Subcutaneous adipose tissue (tissue), 3 donors: ENCODE measurements around a stretch of chr5.

- PRO-cap, result bidirectional peak, plus-strand start at chr5:53482105, minus-strand start at chr5:53481968
- RAMPAGE, long total RNA, 3 experiments, result no peak in any of the 3 experiments
These were observed 1.4 kb downstream of the FST start for GRCh38 chr5:53481811-53482242.

DNA sequence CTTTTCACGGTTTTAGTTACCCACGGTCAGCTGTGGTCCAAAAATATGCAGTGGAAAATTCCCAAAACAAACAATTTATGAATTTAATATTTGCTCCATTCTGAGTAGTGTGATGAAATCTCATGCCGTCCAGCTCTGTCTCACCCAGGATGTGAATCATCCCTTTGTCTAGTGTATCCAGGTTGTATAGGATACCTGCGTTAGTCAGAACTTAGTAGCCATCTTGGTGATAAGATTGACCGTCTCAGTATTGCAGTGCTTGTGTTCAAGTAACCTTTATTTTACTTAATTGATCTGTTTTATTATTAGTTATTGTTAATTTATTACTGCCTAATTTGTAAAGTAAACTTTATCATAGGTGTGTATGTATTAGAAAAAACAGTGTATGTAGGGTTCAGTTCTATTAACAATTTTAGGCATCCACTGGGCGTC lies 41.2 kb downstream of the NDUFS4 start:
- PRO-cap, result no peak
- RAMPAGE, long total RNA, 3 experiments, result no peak in any of the 3 experiments

DNA sequence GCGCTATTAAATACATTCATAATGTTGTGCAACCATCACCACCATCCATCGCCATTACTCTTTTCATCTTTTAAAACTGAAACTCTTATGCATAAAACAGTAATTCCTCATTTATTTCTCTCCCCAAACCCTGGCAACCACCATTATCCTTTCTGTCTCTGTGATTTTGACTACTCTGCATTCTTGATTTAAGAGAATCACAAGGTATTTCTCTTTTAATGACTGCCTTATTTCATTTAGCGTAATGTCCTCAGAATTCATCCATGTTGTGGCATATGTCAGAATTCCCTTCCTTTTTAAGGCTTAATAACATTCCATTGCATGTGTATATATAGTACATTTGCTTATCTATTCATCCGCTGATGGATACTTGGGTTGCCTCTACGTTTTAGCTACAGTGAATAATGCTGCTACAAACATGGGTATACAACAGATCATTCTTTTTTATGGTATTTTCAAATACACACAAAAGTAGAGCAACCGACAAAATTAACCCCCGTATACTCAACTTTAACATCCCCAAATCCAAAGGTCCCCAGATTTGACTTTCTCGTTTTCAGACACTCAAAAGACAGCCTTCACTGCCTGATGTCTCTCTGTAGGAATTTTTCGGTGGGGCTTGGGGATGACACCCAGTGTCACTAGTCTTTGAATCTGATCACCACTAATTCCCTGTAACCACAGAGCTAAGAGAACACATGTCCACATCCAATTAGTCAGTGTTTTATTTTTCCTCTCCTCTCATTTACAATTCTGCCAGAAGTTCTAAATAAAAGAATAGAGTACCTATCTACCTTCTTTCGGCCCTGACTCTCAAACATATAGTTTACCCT lies 324.8 kb downstream of the ARL15 start:
- PRO-cap, result no peak
- RAMPAGE, long total RNA, 3 experiments, result no peak in any of the 3 experiments

- PRO-cap, result no peak
- RAMPAGE, long total RNA, 3 experiments, result no peak in any of the 3 experiments
These were observed 288.5 kb downstream of the ARL15 start for GRCh38 chr5:54021730-54022470.

DNA sequence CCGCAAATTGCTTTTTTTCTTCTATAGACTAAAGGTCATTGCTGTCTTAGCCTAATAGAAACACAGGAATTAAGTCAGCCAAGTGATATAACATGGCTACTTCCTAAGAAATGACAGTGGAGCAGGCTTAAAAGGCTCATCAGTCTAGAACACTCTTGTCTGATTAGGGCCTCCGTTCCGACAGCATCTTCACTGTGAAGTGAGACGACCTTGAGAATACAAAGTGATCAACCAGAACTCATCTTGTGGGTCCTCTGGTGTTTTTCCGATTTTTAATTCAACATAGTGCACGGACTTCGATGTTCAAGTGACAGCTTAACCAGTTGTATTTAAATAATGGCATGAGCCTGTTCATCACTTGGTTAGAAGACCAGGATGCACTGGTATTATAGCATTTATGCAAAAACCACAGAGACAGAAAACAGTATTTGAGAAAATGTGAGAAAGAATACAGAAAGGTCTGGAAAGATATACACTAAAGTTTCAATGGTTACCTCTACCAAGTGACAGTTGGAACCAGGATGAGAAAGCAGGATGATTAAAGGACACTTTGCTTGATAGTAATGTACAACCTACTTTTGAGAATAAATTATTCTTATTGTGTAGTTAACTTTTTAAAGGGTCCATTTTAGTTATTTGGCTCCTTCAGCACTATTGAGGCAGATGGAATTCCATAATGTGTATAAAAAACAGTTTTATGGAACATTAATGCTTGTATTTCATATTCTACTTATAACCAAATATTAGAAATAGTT lies 251.1 kb downstream of the ARL15 start:
- PRO-cap, result no peak
- RAMPAGE, long total RNA, 3 experiments, result no peak in any of the 3 experiments

DNA sequence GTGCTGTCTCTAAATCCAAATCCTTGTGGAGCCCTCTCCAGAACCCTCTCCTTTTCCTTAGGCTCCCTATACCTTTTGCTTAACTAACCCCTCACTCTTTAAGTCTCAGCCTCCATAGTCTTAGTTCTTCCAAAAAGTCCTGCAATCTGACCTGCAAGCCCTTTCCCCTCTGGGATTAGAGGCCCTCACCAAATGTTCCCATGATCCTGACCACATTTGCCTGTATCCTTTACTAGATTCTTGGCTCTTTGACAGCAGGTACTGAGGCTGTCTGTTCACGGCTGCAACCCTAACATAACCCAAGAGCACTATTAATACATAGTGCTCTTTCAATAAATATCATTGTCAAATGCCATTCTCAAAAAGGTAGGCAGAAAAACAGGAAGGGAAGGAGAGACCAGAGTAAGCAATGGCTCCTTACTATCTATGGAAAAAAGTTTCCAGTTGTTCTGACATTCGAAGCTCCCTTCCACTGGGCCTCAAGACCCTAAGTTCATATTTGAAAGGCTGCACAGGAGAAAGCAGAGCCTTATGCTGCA lies 78.3 kb downstream of the ARL15 start:
- PRO-cap, result no peak
- RAMPAGE, long total RNA, 3 experiments, result no peak in any of the 3 experiments

- PRO-cap, result no peak
- RAMPAGE, long total RNA, 3 experiments, result no peak in any of the 3 experiments
These were observed 183.6 kb downstream of the SNX18 start for GRCh38 chr5:54701018-54701776.

GRCh38 chr5:55231184-55232112 lies 2.0 kb downstream of the CCNO start:
- PRO-cap, result no peak
- RAMPAGE, long total RNA, 3 experiments, result no peak in any of the 3 experiments

- PRO-cap, result no peak
- RAMPAGE, long total RNA, 3 experiments, result no peak in any of the 3 experiments
These were observed 598 bp downstream of the MTREX start for GRCh38 chr5:55308209-55308965.

DNA sequence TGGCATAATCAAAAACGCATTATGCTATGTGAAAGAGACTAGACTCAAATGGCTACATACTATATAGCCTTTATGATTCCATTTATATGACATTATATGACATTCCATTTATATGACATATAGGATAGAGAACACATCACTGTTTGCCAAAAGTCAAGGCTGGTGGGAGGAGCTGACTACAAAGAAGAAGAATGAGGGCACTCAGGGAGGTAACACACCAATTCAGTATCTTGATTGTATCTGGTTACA lies 24.6 kb downstream of the PLPP1 start:
- PRO-cap, result no peak
- RAMPAGE, long total RNA, 3 experiments, result no peak in any of the 3 experiments

- PRO-cap, result bidirectional peak, plus-strand start at chr5:55577653, minus-strand start at chr5:55577558
- RAMPAGE, long total RNA, 3 experiments, result no peak in any of the 3 experiments
These were observed 42.6 kb upstream of the PLPP1 start for GRCh38 chr5:55577399-55577774.

DNA sequence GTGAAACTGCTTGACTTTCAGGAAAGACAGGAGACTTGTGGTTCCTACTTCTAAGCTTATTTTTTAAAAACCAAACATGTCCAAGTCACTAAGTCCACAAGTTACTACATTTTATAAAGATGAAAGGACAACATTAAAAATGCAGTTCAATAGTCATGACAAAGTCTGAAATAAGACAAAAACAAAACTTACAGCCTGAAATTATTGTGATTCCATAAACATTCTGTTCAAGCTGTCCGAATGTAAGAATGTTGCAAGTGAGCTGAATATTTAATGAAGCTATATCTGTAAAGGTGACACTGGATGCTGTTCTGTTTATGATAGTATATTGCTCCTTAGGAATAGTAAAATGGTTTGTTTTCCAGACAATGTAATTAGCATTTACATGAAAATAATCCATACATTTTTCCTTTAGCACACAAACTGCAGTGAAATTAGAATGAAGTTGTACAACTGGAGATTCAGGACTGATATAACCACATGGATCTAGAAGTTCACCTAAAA lies 25.4 kb downstream of the IL6ST start:
- PRO-cap, result no peak
- RAMPAGE, long total RNA, 3 experiments, result no peak in any of the 3 experiments

- PRO-cap, result no peak
- RAMPAGE, long total RNA, 3 experiments, result no peak in any of the 3 experiments
These were observed 19.5 kb downstream of the IL6ST start for GRCh38 chr5:55975217-55975688.

DNA sequence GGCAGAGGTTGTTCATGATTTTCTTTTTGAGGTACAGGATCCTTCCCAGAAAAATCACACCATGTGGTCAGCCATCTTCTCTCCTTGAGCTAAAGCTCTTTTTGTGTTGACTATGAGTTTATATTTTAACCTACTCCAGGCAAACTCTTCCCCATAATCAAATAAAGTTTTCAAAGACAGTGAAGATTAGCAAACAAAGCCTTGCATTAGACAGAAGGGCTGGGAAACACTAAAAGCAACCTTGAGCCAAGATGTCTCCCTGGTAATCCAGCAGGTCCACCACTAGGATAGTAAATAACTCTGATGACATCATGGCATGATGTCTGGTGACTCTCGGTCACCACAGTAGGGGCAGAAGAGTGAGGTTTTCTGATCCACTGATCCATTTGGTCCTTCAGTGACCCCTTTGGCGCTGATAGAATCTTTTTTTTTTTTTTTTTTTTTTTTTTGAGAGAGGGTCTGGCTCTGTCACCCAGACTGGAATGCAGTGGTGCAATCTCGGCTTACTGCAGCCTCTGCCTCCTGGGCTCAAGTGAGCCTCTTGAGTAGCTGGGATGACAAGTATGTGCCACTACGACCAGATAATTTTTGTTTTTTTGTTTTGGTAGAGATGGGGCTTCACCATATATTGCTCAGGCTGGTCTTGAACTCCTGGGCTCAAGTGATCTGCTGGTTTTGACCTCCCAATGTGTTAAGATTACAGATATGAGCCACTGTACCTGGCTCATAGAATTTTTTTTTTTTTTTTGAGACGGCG lies 30.7 kb upstream of the IL6ST start:
- PRO-cap, result no peak
- RAMPAGE, long total RNA, 3 experiments, result no peak in any of the 3 experiments

DNA sequence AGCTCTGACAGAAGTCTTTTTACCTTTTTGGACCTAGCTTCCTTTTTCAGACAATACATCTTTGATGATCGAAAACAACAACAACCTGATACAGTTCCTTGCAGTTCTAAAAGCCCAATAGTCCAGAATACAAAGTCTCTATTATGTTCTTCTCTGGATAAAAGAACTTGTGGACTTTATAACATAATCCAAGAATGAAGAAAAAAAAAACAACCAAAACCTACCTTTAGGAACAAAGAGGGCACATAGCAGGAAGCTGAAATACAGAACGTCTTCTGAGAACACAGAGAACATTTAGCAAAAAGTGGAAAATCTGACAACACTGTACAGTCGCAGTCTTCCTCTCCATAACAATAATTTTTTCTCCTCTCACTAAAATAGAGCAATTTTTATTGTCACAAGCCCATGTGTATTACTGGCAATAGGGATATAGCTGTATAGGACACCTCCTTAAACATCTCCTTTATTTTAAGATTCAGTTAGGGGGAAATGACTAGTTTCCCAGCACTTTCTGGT lies 106.7 kb downstream of the ANKRD55 start:
- PRO-cap, result no peak
- RAMPAGE, long total RNA, 3 experiments, result no peak in any of the 3 experiments

- PRO-cap, result no peak
- RAMPAGE, long total RNA, 3 experiments, result no peak in any of the 3 experiments
These were observed 84.6 kb downstream of the ANKRD55 start for GRCh38 chr5:56148356-56149152.

DNA sequence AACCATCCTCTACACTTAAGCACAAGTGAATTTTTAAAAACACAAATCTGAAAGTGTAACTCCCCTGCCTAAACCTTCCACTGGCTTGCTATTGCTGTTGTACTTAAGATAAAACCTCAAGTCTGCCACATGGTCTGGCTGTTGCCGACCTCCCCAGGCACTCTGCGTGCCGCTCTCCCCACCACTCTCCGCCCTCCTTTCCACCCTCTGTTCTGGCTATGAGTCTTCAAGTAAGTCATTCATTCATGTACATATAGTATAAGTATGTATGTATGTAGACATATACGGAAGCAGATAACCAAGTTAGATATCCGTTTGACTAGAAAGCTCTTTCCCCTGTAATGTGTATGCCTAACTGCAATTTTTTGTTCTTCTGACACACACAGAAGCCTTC lies 94.7 kb upstream of the ANKRD55 start:
- PRO-cap, result no peak
- RAMPAGE, long total RNA, 3 experiments, result no peak in any of the 3 experiments

DNA sequence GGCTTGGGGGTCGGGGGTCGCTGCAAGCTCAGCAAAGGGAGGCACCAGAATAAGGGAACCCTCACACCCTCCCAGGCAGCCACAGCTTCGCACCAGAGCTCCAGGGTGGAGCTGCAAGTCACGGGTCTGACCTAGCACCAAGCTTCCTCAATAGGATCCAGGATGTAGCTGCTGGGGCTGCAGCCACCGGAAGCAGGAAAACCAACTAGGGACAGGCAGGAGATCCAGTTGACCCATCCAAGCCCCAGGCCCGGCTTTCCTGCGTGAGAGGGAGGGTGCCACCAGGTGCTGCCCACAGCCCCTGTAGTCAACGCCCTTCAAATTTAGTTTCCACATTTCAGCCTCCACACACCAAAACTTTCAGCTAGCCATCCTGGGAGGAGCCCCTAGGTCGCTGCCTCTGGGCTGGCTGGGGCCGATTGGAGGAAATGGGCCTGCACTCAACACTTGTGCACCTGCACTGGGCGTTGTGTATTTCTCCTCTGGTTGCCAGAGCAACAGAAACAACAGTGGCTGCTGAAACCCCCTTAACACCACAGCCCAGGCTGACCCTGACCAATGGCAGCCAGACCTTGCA lies 226.6 kb upstream of the MAP3K1 start:
- PRO-cap, result no peak
- RAMPAGE, long total RNA, 3 experiments, result no peak in any of the 3 experiments

DNA sequence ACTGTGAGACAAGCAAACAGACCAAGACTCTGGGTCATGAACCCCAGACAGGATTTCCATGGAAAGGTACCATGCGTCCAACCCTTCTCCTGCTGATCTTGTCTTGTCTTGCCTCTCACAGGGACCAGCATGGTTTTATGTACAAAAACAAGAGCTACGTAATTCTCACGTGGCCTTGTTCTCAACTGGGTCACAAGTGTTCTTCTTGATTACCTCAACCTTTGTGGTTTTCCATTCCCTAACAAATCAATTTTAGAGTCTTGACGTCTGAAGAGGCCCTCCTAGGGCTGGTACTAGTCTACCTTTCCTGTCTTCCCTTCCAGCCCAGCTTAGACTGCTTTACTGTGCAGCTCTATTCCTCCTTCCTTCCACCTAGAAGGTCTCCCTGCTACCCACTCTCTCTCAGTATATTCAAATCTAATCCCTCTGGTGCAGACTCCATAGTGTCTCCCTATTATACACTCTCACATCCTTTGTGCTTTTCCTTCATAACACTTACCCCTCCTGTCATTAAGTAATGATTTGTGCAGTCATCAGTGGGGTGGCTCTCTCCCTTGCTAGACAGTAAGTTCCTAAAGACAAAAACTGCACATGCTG lies 176.4 kb upstream of the MAP3K1 start:
- PRO-cap, result no peak
- RAMPAGE, long total RNA, 3 experiments, result no peak in any of the 3 experiments

DNA sequence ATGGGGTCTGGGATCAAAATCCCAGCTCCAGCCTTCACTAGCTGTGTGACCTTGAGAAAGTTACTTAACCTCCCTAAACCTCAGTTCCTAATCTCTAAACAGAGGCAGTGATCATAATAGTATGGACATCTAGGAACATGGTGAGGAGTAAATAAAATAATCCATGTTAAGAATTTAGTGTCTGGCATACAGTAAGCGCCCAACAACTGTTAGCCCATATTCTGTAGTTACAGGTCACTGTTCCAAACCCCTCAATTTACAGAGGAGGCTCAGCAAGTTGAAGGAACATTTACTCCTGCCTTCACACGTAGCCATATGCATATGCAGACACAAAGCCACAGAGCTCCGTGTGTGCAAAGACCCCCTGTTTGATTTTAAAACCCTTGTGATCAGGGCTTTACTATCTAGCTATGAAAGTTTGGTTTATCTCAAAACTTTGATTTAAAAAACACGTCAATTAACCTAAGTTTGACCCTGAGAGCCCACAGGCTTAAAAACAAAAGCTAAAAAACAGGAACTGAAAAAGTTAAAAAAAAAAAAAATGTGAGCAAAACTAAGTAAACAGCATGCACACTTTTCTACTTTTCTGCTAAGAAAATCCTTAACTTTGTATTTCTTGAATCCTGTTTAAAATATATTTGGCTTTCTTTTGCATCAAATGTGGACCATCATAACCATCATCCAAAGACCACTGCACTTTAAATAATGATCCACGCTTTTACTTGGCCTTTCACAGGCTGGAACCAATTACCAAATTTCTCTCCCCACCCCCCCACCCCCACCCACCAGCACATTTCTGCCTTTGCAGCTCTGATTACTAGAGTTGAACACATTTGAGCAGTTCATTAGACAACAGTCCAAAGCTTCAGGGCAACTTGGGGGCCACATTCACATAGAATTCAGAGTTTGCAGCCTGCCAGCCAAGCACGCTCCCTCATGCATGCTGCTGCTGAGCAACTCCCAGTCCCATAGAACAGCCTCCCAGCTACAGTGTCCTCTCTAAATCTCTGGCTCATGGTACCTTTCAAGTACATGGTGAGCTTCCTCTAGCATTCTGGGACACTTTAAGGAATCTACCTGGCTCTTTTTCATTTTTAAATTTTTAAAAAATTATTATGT lies 128.9 kb upstream of the MAP3K1 start:
- PRO-cap, result no peak
- RAMPAGE, long total RNA, 3 experiments, result no peak in any of the 3 experiments